NALM6 (cell line): ENCODE measurements around a stretch of chr6.

DNA sequence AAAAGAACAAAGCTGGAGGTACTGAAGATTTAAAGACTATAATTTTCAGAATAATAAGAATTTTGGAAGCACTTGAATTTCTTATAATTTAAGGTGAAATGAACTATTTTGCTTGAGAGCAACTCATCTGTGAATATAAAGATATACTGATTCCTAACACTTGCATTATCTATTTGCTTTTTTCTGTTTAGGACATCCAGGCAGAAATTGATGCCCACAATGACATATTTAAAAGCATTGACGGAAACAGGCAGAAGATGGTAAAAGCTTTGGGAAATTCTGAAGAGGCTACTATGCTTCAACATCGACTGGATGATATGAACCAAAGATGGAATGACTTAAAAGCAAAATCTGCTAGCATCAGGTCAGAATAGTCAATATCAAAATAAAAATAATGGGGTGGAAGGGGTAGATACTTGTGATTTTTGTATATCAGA lies 393.1 kb downstream of the UTRN start:
- PRO-cap: no peak

DNA sequence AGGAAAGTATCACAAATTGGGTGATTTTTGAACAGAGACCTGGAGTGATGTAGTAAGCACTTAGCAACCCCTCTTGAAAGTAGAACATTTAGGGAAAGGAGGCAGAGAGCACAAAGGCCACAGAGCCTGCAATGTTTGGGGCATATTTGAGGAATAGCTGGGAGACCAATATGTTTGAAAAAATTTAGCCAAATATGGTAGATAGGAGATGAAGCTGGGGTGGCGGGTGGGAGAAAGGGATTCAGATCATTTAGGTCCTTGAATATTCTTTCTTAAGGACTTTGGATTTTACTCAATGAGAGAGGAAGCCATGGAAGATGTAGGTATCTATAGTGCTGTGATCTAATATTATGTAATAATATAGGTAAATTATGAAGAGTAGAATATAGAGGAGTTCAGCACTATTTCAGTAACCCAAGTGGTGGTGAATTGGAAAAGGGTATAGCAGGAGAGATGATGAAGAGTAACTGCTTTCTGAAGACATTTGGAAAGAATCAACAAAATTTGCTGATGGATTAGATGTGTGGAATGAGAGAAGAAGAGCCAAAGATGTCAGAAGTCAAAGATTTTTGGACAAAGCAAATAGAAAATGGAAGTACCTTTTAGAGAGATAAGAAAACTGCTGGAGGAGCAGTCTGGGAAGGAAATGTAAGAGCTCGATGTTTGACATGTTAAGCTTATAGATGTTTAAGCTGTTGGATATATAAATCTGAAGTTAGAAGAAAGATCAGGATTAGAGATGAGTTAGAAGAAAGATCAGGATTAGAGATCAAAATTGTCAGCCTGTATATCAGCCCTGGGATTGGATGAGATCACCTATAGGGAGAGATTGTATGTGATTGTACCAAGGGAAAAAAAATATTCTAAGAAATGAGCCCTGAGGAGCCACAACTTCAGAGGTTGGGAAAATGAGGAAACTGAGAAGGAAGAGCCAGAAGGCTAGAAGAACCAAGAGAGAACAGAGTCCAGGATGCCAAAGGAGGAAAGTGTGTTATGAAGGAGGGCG lies 417.8 kb downstream of the UTRN start:
- PRO-cap: no peak

DNA sequence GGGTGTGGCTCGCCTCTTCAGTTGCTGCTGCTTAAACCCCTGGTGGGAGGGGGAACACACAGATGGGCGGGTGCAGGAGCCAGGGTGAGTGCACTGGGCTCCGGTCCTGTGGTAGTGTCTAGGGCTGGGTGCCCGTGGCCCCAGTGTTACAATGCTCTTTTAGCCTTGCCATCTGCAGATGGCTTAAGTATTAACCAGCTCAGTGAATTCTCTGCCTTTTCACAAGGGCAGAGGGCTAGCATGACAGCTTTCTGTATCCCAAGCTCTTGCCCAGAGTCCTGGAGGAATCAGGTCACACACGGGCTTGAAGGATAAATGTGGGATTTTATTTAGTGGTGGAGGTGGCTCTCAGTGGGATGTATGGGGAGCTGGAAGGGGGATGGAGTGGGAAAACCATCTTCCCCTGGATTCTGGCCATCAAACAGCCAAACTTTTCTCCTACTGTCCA lies 659.1 kb downstream of the EPM2A start:
- PRO-cap: no peak

DNA sequence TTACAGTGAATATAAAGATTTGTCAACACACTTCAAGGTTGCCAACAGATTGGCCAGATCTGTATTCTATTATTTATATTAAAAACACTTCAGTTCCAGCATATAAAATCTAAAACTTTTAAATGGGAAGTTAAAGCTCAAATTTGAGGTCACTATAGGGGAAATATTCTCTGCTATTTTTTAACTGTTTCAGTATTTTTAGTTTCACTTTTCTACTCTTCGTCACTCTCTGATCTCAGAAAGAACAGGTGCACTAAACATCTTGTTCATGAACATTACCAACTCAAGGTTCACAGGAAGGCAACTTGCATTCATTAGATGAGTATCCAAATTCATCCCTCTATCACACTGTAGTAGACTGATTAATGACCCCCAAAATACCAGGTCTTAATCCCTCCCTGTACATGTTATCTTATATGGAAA lies 52.4 kb upstream of the FBXO30 start:
- PRO-cap: no peak

- PRO-cap: no peak
These were observed 258.4 kb downstream of the ADGB start for GRCh38 chr6:146856819-146857968.

- PRO-cap: no peak
These were observed 286.6 kb downstream of the ADGB start for GRCh38 chr6:146885285-146885796.

DNA sequence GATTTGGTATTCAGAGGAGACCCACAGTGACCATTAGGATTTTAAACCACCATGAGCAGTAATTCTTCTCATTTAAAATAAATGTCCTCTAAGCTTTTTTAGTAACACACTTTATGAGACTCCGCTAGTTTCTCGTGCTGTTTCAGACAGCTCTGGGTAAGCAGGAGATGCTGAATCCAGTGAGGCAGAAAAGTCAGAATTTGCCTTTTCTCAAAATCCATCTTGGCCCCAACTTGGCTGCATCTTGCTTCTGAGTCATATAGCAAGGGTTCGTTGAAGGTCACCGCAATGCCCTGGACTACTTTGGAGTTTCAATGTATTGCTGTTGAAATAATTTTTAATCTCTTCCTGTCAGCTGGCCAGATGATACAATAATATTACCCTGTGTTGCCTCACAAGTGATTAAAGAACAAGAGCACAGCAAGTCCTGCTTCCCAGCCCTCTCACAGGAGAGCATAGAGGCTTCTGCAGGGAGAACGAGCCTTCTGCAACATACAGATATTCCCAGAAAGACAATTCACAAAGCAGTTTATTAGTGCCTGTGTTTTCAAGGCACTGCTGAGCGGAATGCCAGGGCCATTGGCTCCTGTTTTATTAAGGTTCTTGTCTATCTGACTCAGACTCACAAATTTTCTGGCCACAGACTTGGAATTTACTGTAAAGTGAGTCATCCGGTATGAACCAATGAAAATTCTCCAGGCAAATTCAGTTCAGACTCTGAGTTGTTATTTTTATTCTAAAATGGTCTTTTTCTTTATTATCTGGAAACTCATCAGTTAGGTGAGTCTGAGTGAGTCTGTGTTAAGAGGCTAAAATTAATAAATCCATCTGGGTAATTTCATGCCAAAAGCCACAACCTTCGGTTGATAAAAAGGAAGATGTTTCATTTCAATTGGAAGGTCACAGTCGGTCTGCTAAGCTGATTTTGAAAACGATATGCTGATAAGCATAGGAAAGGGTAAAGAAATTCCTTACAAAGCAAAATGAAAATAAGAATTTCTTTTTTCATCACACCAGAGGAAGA lies 289.6 kb upstream of the STXBP5 start:
- PRO-cap: no peak

GRCh38 chr6:147126713-147127130 lies 77.5 kb upstream of the STXBP5 start:
- PRO-cap: no peak

- PRO-cap: no peak
These were observed 29.0 kb upstream of the STXBP5 start for GRCh38 chr6:147175315-147175514.

GRCh38 chr6:147247051-147247864 lies 43.0 kb downstream of the STXBP5 start:
- PRO-cap: no peak

- PRO-cap: no peak
These were observed 91.3 kb downstream of the STXBP5 start for GRCh38 chr6:147295067-147296329.

DNA sequence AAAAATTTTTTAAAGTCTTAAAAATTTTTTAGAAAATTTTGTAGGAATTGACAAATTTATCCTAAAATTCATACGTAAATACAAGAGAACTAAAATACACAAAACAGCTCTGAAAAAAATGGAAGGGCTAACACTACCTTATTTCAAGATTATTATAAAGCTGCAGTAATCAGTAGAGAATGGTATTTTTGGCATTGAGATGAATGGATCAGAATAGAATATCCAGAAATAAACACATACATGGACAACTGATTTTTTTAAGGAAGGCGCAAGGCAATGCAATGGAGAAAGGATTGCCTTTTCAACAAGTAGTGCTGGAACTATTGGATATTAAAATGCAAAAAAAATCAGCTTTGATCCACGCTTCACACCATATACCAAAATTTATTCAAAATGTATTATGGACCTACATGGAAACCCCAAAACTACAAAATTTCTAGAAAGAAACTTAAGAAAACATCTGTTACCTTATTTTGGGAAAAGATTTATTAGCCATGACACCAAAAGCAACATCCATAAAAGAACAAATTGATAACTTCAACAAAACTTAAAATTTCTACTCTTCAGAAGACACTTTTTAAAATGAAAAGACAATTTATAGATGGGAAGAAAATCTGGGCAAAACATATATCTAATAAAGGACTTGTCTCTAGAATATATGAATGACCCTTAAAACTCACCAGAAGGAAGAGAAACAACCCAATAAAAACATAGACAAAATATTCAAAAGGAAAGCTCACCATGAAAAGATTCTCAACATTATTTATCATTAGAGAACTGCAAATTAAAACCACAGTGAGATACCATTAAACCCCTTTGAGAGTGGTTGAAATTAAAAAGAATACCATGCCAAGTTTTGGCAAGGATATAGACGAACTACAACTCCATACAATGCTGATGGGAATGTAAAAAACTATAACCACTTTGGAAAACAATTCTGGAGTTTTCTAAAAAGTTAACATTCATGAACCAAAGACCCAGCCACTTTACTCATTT lies 139.3 kb upstream of the SAMD5 start:
- PRO-cap: no peak

- PRO-cap: no peak
These were observed 150.9 kb upstream of the SASH1 start for GRCh38 chr6:148191635-148192229.

DNA sequence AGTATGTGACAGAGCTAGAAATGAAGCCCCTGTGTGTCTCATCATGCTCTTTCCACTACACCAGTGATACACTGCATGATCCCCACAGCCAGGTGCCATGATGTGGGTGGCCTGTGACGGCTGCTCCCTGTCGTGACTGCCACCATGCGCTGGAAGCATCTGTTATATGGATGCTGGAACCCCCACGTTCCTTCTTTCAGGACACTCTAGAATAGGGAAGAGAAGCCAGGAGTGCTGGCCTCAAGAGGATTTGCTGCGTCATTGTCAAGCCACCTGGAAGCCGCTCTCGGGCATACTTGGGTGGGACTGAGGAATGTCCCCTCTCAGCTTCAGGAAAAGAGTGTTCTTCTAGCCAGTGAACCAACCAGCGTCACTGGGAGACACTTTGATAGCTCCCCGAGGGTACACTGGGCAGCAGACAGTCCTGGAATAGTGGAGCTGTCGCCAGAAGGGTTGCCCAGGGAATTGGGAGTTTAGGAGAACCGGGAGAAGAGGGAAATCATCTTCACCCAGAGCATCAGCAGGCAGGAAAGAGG lies 130.9 kb upstream of the SASH1 start:
- PRO-cap: no peak

DNA sequence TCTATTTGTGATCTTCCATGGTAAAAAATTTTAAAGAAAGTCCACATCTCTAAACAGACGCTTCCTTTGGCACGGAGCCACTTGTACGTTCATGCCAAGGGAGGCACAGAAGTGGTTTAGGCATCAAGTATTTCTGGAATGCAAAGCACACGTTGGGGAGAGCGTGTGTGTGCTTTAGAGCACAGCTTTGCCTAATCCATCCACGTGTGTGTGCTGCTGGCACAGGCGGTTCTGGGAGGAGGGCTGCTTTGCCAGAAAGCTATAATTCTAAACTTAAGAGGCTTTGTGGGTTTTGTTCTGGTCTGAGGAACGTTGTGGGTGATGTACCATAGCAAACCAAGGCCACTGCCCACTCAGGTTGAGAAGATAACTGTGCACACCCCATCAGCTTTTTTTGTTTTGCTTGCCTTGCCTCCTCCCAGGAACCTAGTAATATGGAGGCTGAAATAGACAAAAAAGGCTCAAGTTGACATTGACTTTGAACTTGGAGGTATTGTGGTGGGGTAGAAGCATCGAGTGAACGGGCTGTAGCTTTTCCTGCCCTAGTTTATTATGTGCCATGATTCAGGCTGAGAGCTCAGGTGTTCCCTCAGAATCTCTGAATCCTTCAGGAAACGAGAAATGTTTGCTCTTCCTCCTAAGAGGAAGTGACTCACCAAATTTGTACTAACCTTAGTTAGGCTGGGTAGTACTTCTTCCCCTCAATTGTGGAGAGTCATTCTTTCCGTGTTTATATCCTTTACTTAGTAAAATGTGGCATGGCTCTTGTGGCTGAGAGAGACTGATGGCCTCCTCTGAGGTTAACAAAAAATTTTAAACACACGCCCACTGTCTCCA lies 98.7 kb downstream of the SASH1 start:
- PRO-cap: no peak

GRCh38 chr6:148524738-148525420 lies 182.2 kb downstream of the SASH1 start:
- PRO-cap: no peak

GRCh38 chr6:148928823-148929573 lies 182.2 kb downstream of the UST start:
- PRO-cap: no peak

DNA sequence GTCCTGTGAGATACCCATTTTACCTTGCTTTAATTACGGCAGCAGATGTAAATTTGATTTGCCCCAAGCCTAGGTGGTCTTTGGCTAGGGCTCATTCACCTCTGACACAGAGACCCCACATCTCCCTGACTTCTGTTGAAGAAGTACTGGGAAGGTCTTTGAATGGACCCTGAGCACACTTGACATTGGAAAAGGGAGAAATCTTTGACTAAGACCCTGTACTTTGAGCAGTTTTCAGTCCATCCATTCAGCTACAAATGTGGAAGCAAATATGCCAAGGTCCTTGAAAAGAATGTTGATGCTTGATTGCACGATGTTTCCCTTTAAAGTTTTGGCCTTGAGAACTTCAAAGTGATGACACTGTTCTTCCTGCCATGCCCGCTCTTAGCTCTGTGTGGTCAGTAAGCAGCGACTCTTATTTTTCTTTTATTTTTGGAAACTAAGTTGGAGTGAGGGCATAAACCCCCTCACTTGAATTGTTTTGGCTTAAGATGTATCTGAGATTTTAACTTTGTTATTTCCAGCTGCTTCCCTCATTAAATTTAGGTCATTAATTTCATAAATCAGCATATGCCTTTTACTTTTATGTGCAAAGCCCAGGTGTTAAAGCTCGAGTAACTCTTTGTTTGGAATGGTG lies 232.6 kb downstream of the UST start:
- PRO-cap: no peak

DNA sequence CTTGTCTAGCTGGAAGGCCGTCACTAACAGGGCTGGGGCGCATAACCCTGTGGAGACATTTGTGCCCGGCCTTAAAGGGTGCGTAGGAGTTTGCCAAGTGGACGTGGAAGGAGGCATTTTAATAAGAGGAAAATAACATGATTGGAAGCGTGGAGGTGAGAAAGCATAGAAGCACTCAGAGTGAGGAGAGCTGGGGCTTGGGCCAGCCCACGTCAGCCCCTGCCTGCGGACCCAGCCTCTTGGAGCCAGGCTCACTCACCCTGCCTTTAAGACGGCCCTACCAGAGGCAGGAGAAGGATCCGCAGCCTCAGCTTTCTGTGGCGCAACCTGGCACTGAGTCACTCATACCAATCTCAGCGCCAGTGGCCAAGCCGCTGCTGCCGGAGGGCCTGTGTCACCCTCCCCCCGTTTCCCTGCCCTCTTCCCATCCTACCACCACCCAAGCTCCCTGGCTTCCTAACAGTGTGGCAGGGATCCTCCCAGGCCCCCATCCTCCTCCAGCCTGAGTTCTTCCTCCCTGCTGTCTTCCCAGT lies 285.1 kb downstream of the UST start:
- PRO-cap: no peak

DNA sequence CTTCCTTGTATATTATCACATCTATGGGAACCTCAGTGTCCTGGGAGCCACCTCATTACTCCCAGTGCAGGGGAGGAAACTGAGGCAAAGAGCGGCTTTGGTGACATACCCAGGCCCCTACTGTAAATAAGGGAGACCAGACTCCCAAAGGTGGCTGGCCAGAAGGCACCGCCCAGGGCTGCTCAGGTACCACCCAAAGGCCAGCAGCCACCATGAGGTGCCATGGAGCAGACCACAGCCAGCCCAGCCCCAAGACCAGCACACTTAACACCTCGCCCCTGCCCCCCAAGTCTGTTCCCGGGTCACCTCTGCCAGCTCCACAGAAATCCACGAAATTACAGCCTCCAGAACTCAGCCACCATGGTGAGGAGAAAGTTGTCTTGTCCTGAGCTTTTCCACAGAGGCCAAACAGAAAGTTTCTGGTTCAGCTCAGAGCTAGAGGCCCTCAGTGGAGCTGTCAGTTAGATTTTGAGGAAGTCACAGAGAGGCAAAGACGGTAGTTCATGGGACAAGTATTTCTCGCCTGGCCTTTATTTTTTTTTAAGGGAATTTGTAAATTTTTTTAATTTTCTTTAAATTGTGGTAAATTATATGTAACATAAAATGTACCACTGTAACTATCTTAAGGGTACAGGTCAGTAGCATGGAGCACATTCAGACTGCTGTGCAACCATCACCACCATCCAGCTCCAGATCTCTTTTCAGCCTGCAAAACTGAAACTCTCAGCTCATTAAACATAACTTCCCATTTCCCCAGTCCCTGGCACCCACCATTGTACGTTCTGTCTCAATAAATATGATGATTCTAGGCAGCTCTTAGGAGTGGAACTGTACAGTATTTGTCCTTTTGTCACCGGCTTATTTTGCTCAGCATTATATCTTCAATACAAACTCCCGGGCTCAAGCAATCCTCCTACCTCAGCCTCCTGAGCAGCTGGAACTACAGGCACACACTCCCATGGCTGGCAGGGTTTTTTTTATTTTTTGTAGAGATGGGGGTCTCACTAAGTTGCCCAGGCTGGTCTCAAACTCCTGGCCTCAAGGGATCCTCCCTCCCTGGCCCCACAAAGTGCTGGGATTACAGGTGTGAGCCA lies 1.7 kb downstream of the ZC3H12D start:
- PRO-cap: bidirectional peak, plus-strand start at position 203 of the sequence, minus-strand start outside the sequence; bidirectional peak, plus-strand start at position 464 of the sequence, minus-strand start at position 403 of the sequence; unidirectional peak, minus-strand start at position 703 of the sequence